Gastrocnemius medialis (tissue), 3 donors: Measurements from ENCODE around the genes TMEM244 and TMEM200A.

DNA sequence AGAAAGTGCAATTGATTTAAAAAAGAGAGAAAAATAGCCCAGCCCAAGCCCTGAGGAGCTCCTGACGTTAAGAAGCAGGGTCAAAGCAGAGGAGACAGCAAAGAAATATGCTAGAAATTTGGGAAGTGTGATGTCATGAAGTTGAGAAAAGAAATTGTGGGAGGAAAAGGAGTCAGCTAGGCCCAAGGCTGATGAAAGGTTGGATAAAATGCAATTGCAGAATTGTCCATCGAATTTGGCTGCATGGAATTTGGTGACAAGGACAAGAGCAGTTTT, 381.6 kb downstream of the LAMA2 start:
- PRO-cap = no peak
- RAMPAGE, long total RNA, 3 experiments = no peak in any of the 3 experiments

GRCh38 chr6:129645214-129646198, 64.5 kb downstream of the ARHGAP18 start:
- PRO-cap = no peak
- RAMPAGE, long total RNA, 3 experiments = no peak in any of the 3 experiments

DNA sequence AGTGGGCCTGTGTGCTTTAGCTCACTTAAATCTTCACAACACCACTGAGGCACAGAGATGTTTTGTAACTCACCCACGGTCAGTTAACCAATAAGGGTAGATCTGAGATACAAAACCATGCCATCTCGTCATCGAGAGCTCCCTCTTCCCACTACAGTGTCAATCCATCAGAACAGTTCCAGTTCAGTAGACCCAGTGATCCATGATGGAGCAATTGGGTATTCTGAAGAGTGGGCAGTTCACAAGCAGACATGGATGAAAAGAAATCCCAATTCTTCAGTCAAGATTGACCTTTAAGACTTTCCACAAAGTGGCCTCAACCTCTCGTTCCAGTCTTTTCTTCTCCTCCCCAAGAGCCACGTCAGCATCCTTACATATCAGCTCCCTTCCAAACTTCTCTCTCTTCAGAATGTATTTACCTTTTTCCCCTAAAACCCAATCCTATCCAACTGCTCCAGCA, 22.1 kb downstream of the ARHGAP18 start:
- PRO-cap = no peak
- RAMPAGE, long total RNA, 3 experiments = no peak in any of the 3 experiments

GRCh38 chr6:129767004-129767805, 57.2 kb upstream of the ARHGAP18 start:
- PRO-cap = no peak
- RAMPAGE, long total RNA, 3 experiments = no peak in any of the 3 experiments

- PRO-cap = no peak
- RAMPAGE, long total RNA, 3 experiments = no peak in any of the 3 experiments
Observed at GRCh38 chr6:129860653-129861624, at the start of gene TMEM244. TSS of gene TMEM244 (minus strand) at chr6:129861315.

DNA sequence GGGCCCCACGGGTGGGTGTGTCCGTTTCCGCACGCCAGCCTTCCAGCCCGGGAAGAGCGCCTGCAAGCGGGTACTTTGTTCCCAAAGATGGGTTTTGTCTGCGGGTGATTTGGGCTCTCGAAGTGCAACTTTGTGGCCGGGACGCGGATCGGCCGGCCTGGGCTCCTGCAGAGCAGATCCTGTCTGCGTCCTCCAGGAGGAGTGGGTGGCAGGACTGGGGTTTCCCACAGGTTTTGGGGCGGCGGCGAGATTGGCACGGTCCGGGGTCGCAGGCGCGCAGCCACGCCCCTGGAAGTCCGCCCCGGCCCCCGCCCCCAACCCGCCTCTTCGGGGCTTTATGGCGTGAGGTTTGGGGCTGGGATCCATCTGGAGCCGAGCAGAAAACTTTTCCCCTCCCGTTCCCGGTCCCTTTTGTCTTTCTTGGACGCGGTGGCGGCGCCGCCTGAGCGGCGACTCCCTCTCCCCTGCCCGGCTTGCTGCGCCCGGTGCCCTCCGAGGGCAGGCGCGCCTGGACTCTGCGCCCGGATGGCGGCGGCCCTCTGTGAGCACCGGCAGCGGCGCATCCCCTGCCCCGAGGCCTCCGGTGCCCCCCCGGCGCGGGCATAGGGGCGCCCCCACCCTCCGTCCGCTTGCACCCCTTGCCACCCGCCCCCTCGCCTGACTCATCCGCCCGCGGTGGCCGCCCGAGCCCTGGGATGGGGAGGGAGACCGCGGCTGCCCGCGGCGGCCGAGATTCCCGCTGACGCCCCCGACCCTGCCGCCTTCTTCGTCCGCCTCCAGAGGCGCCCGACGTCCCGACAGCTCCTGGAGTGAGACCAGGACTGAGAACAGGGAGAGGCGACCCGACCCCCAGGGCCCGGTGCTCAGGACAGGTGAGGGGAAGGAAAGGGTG, at the start of gene TMEM200A:
Gene TMEM200A (plus strand): TSS at position 365 of the 892 bp plus-strand sequence.
- PRO-cap = no peak
- RAMPAGE, long total RNA, 3 experiments = no peak in any of the 3 experiments

DNA sequence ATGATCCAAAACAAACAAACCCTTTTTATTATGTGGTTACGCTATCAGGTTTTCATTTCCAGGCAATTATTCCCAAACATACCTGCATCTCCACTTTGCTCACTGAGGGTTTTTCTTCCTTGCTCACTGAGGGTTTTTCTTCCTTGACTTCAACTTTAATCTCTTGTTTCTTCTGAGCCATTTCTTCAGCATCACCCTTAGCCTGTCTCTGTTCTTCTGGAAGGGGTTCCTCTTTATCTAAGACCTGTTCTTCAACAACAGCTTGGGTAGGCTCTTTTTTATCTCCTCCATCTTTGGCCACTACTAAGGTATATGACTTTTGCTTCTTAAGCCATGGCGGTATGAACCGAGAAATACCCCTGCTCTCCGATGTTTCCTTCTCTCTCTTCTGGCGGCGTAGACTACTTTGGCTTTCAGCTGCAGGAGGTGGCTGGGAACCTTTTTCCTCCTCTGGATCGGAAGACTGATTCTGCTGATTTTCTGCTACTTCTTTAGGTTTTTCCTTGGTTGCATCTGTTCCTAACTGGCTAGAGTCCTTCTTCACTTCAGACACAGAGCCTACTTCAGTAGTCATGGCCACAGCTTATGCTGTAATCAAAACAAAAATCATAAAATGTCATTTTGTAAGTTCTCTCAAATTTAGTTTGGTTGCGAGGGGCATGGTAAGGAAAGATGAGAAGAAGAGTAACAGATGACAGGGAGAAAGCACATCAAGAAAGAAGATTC, 107.0 kb downstream of the EPB41L2 start:
- PRO-cap = no peak
- RAMPAGE, long total RNA, 3 experiments = no peak in any of the 3 experiments

DNA sequence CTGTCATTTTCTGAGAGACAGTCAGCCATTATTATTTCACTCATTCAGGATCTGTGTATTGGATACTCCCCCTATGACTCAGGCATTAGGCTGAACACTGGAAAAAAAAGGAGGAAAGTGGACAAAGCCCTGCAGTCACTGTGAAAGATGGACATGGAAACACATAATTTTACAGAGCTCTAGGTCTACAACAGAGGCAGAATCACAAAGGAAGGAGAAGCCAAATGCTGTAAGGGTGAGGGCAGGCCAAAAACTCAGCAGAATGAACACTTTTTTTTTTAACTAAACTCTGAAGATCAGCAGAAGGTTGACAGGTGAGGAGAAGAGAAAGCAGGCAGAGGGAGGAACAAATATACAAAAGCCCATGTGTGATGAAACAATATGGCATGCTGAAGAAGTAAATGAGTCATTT, 39.1 kb downstream of the EPB41L2 start:
- PRO-cap = no peak
- RAMPAGE, long total RNA, 3 experiments = no peak in any of the 3 experiments

DNA sequence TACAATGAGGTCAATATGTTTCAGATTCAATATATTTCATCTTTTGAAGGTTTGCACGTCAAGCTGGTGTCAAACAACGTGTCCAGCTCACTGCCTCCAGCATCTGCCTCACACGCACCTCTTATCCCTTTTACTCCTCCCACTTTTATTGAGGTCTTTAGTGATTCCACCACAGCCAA, 783 bp upstream of the EPB41L2 start:
- PRO-cap = no peak
- RAMPAGE, long total RNA, 3 experiments = no peak in any of the 3 experiments

GRCh38 chr6:131064802-131065424, 1.9 kb upstream of the EPB41L2 start:
- PRO-cap = no peak
- RAMPAGE, long total RNA, 3 experiments = no peak in any of the 3 experiments

GRCh38 chr6:132145469-132145723, 194.2 kb upstream of the CCN2 start:
- PRO-cap = no peak
- RAMPAGE, long total RNA, 3 experiments = no peak in any of the 3 experiments

DNA sequence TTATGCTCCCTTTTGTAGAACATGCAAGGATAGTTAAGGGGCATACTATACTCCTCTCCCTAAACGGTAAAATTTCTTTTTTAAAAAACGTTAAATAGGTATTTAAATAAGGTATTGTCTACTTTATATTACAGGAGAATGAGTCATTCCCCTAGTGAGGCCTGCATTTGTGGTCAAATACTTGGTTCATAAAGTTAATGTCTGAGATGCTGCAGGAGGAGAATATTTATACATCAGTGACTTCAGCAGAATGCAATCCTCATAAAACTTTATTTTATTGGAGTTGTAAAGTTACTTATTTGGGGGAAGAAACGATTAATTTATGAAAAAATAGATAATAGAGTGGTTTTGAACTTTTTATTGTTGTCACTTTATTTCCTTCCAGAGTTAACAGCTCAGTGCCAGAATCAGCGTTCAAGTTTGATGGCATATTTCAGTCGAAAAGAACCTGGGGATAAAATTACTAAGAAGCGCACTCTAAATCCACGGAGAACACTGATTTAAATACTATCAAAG, 1.5 kb downstream of the MOXD1 start:
- PRO-cap = no peak
- RAMPAGE, long total RNA, 3 experiments = no peak in any of the 3 experiments

- PRO-cap = no peak
- RAMPAGE, long total RNA, 3 experiments = no peak in any of the 3 experiments
Observed at GRCh38 chr6:132596047-132596521, 6.5 kb upstream of the TAAR5 start.

DNA sequence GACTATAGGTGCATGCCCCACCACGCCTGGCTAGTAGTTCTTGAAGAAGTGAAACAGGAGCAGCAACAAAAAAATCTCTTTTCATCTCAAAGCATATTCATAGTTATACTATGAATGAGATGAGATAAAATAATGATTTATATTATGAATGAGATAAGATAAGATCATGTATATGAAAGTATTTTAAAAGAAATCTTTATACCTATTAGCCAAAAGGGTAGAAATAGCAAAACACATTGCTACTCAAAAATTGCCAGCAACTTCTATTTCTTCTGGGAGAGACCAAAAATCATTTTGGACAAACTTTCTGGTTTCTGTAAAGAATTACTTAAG, 606 bp upstream of the TAAR2 start:
- PRO-cap = no peak
- RAMPAGE, long total RNA, 3 experiments = no peak in any of the 3 experiments

- PRO-cap = no peak
- RAMPAGE, long total RNA, 3 experiments = no peak in any of the 3 experiments
Observed at GRCh38 chr6:132719654-132720322, 5.9 kb upstream of the VNN1 start.

GRCh38 chr6:133889624-133890611, 1.0 kb downstream of the TCF21 start:
- PRO-cap = no peak
- RAMPAGE, long total RNA, 3 experiments = no peak in any of the 3 experiments

DNA sequence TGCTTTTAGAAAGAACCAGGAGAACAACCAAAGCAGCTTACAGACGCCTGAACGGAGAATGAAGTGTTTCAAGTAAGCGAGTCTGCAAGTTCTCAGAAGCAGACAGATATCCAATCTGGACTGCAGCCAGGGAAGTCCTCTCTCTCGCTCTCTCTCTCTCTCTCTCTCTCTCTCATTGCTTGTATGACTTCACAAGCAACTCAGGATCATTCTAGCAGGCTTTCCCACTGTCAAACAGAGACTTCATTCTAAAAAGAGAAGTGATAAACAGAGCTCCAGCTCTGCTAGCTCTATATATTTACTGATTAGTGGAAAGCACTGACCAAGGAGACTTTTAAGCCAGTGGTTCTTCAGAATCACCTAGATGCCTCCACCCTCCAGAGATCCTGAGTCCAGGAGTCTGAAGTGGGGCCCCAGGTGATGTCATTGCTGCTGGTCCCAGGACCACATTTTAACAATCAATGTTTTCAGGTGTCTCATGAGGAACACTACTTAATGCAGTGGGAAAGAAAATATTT, 6.0 kb downstream of the TCF21 start:
- PRO-cap = no peak
- RAMPAGE, long total RNA, 3 experiments = no peak in any of the 3 experiments

GRCh38 chr6:134079578-134079975, 27.2 kb upstream of the SLC2A12 start:
- PRO-cap = no peak
- RAMPAGE, long total RNA, 3 experiments = no peak in any of the 3 experiments

GRCh38 chr6:134166281-134166670, 113.9 kb upstream of the SLC2A12 start:
- PRO-cap = no peak
- RAMPAGE, long total RNA, 3 experiments = no peak in any of the 3 experiments

DNA sequence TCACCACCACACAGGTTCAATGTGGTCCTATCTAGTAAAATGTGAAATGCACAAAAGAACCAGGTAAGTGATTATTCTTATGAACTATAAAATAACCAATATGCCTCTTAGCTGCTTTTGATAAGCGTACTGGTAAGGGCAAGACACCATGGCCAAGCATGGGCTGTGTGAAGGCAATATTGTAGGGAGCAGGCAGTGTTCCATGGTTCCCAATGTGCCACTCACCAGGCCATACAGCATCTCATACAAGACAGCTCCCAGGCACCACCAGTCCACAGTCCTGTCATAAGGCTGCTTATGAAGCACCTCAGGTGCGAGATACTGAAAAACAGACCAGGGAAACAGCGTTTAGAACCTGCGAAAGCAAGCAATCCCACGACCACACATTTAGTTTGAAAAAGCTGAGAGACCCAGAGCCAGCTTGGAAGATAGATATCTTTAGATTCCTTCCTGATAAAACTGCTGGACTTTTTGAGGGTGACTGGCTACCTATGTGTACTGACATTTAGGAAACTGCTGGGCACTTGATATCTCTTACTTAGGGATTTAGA, 119.1 kb upstream of the SLC2A12 start:
- PRO-cap = no peak
- RAMPAGE, long total RNA, 3 experiments = no peak in any of the 3 experiments